AG09309 (cell line): ENCODE measurements around a stretch of chr17.

DNA sequence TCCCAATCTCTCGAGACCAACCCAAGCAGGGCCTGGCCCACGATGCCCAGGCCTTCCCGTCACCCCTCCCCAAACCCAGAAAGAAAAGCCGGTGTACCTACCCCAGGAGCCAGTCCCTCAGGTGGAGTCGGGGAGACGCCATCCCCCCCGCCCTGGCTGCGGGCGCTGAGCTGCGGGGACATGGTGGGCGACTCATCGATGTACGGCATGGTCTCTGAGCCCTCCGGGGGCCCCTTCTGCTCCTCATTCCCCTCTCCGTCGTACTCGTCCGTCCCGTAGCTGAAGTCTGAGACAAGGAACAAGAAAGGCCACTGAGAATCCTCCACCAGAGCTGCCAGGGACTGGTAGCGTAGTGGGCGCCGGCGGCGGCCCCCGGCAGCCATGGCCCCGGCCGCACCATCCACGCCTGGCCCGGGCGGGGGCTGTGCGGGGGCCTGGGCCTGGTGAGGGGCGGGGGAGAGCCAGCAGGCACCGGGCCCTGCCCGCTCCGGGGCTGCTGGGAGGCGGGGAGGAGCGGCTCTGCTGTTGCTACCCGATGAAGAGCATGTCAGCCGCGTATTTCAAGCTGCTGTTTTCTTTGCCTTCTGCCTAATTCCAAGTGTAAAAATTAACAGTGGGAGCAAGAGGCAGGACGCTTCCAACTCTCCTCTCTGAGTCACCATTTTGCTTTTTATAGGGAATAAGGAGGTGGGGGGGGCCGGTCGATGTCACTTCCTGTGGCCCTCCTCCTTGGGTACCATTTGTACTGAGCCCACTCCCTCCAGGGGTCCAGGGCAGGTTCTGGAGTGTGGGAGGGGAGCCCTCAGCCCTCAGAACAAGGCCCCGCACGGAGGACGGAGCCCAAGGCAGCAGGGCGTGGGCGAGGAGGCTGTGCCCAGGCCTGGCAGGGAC, 54.5 kb downstream of the ABR start:
- RRBS = 10% methylated on average over 5 of the region's 48 CpGs

- RRBS = no CpG with 5 or more reads among the region's 32 CpGs
These were observed 45.0 kb downstream of the ABR start for GRCh38 chr17:1134581-1135469.

DNA sequence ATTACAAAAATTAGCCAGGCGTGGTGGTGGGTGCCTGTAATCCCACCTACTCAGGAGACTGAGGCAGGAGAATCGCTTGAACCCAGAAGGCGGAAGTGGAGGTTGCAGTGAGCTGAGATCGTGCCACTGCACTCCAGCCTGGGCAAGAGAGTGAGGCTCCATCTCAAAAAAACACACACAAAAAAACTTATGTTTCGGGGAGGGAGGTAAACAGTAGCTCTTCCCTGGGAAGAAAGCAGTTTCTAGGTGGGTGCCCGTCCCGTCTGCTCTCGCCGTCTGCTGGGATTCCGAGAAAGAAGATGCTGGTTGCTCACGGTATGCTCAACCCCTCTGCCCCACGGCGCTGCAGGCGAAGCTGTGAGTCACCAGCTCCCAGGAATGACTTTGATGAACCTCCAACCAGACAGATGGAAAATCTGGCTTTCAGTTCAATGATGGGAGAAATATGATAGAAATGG, 10.7 kb upstream of the ABR start:
- RRBS = no CpG with 5 or more reads among the region's 14 CpGs

DNA sequence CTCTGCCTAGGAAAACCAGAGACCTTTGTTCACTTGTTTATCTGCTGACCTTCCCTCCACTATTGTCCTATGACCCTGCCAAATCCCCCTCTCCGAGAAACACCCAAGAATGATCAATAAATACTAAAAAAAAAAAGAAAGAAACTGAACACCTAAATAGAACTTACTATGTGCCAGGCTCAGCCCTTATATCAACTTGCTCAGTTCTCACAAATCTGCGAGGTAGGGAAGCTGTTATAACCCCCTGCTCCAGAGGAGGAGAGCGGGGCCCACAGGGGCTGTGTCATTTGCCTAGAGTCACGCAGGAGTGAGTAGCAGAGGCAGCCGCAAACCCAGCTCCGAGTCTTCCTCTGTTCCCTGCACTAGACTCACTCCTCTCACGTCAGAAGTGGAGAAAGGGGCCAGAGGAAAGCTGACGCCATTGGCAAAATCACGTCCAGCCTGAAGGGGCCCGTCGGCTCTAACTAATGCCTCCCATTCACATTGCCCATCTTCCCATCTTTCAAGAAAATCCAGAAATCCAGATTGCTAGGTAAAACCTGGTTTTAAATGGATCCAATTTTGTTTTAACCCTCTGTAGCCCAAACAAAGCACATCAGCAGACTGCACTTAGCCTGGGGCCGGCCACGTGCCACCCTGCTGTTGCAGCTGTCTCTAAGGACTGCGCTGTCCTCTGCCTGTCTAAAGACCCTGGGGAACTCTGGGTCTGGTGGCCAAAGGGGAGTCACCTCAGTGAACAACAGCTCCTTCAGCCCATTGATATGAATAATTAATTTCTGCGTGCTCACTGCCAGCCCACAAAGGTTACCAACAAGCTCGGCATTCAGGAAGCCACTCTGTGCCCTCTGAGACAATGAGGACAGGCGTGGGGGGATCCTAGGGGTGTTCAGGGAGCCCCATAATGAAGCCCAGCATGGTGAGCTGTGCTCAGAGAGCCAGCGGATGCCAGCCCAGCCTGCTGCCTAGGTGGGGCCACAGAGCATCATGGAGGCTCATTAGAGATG, 36.6 kb upstream of the ABR start:
- RRBS = no CpG with 5 or more reads among the region's 18 CpGs

- RRBS = no CpG with 5 or more reads among the region's 10 CpGs
These were observed 38.8 kb upstream of the BHLHA9 start for GRCh38 chr17:1231399-1231799.

GRCh38 chr17:1253642-1254112, 16.6 kb upstream of the BHLHA9 start:
- RRBS = no CpG with 5 or more reads among the region's 22 CpGs

- RRBS = 10% methylated on average over 3 of the region's 12 CpGs
These were observed 7.2 kb upstream of the CRK start for GRCh38 chr17:1463169-1463783.

- RRBS = 100% methylated on average over 2 of the region's 24 CpGs
These were observed 801 bp upstream of the MYO1C start for GRCh38 chr17:1493038-1493936.

GRCh38 chr17:1509058-1509501, 7.3 kb downstream of the INPP5K start:
- RRBS = no CpG with 5 or more reads among the region's 12 CpGs

- RRBS = no CpG with 5 or more reads among the region's 6 CpGs
These were observed 6.9 kb downstream of the INPP5K start for GRCh38 chr17:1509502-1509877.

DNA sequence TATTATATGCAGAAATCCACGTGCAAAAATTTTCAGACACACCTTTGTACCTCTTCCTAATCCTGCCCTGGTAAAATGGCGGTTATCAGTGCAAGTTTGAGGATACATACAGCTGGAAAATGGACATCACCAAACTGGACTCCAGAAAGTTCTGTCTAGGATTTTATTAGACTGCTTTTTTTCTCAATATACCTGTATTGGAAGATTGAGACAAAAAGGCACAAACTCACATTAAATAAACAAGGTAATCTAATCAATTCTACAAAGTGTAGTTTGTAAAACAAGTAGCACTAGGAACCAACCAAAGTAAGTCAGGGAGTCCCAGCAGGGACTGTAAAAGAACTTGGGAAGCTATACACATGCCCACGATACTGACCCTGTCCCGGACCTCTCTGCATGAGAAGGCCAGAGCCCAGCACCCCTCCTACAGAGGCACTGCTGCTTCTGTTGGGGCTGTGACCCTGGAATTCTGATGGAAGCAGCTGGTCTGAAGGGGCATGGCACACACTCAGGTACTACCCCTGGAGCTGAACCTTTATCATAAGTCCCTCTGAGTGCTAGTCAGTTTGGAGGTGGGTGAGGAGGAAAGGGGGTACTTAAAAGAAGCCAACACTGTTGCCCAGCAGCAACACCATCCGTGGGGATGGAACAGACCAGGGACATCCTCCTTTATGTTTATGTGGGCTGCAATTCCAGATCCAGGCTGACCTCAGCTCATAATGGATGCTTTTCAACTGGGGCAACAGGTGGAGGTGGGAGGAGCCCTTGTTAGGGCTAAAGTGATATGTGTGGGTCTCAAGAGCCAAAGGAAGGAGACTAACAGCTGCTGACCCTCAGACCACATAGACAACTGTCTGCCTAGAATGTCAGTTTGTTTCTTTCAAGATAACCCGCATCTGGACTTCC, 1.7 kb upstream of the INPP5K start:
- RRBS = no CpG with 5 or more reads among the region's 6 CpGs

GRCh38 chr17:1560967-1561590, 1.5 kb downstream of the PITPNA start:
- RRBS = no CpG with 5 or more reads among the region's 14 CpGs

DNA sequence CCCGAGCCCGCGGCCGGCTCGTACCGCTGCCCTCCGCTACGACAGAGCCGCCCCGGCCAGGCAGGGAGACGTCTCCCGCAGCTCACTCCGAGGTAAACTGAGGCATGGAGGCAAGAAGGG, 684 bp downstream of the SLC43A2 start:
- RRBS = 1% methylated on average over 7 of the region's 13 CpGs

DNA sequence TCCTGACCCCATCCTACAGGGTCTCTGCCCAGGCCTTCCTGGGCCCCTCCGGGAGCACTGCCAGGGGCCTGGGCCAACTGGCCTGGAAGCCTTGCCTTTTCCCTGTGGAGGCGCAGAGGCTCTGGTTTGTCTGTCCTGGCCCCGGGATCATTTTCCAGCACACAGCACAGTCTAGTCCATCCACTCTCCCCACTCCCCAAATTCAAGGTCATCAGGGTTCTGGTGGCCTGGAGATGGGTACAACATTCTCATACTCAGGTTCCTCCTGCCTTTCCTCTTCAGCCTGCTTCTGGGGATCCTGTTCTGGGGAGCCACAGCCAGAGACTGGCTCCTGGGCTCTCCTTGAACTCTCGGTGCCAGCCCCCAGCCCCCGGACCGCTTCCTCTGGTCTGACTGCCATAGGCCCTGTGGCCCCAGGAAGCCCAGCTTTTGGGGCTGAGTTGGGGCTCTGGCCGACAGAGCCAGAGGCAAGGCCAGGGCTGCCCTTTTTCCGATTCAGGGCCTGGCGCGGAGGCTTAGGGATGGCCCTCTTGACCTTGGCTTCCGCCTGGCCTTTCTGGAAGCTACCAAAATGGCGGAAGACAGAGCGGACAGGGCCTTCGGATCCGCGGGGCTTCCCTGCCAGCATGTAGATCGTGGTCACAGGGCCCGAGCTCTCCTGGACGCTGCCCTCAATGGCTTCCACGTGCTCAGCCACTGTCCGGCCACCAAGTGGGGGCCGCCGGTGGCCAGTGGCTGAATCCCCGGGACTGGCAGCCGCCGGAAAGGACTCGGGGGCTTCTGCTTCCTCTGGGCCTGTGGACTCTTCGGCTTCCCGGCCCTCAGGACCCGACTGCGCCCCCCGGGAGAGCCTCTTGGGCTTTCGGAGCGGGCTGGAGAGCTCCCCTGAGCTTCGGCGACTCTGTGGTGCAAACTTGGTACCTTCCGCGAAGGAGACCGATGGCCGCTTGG, 6.2 kb upstream of the SLC43A2 start:
- RRBS = 60% methylated on average over 7 of the region's 40 CpGs

DNA sequence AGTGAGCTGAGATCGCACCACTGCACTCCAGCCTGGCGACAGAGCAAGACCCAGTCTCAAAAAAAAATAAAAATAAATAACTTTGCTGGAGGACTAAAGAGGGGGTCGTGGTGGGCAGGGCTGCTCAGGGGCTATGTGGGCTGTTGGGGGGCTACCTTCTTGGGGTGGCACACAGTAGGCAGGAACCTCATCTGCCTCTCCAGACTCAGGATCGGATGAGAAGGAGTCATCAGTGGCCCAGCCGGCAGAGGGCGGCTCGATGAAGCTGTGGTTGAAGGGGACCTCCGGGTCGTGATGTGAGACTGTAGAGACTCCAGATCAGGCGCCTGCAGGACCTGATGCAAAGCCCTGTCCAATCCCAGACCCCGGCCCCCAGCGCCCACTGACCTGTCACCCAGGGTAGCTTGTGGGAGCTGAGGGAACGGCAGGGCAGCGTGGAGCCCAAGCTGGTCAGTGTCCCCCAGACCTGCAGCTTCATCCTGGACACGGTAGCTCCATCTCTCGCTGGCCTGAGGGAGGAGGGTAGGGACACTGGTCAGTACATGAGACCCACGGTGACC, 8.0 kb upstream of the SLC43A2 start:
- RRBS = 65% methylated on average over 3 of the region's 17 CpGs

GRCh38 chr17:1650475-1651686, 1.2 kb upstream of the RILP start:
- RRBS = no CpG with 5 or more reads among the region's 25 CpGs

GRCh38 chr17:1679510-1680039, 5.1 kb downstream of the PRPF8 start:
- RRBS = no CpG with 5 or more reads among the region's 9 CpGs

DNA sequence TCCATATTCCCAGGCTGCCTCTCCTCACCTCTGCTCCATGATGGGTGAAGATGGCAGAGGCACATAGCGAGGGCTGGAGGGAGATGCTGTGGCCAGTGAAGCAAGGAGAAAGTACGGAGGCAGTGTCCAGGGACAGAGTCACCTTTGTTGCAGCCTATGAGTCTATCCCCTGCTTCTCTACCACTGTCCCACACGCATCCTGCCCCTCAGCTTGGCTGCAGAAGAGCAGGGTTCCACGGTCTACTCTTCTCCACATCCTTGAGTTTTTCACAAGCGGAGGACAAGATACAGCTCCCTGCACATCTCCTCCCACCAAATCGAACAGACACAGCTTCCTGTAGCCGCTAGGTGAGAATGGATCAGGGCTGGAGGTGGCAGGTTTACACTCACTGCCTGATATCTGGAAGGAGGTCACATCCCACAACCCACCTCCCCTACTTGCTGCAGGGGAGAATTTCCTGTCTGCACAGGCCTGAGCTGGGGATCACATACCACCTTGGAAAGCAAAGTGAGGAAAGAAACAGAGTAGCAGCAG, 2.5 kb upstream of the TLCD2 start:
- RRBS = no CpG with 5 or more reads among the region's 7 CpGs

GRCh38 chr17:1713687-1714027, 3.5 kb upstream of the TLCD2 start:
- RRBS = no CpG with 5 or more reads among the region's 6 CpGs

DNA sequence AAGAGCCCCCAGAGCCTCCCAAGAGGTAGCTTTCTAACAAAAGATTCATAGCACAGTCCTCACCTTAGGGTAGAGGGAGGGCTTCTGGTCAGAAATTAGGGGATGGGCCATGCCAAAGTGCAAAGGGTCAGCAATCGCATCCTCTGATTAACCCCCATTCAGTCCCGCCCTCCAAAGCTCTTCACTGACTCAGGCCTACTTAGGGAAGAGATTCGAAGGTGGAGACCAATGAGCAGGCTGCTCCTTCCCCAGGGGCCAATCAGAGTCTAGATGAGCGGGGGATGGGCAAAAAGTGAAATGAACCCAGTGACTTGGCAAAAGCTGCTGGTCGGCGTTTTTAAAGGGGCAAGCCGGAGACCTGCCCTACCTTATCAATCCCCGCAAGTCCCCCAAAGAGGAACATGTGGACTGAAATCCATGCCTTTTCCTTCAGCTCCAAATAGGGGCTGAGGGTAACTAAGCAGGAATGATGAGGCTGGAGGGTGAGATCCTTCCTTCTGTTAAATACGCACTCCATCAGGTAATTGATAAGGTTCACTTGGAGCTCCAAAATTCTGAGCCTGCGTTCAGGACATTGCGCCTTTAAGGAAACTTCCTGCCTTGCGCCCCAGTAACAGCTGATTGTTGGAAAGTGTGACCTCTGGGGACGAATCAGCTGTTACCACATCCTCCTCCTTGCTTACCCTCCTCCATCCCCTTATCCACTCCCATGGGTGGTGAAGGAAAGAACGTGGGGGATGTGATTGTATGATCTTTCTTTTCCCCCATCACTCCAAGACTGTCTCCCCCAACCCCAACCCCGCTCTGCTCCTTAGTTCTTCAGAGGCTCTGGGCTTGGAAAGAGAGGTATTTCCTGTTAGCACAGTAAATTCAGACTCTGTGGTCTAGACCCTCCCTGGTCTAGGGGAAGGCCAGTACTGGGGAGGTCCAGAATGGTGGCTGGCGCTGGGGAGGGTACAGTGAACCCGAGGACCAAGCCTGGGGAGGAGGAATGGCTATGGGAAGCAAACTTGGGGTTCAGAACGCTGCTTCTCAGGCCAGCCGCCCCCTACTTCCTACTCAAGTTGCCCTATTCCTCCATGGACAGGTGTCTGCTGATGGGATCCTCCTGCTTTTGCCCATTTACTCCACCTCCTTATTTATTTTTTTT, 7.2 kb upstream of the WDR81 start:
- RRBS = no CpG with 5 or more reads among the region's 19 CpGs